Left colon (tissue), 1 donor: ENCODE measurements around a stretch of chr19.

GRCh38 chr19:41902649-41903071, 19.7 kb downstream of the ARHGEF1 start:
- PRO-cap: no peak

DNA sequence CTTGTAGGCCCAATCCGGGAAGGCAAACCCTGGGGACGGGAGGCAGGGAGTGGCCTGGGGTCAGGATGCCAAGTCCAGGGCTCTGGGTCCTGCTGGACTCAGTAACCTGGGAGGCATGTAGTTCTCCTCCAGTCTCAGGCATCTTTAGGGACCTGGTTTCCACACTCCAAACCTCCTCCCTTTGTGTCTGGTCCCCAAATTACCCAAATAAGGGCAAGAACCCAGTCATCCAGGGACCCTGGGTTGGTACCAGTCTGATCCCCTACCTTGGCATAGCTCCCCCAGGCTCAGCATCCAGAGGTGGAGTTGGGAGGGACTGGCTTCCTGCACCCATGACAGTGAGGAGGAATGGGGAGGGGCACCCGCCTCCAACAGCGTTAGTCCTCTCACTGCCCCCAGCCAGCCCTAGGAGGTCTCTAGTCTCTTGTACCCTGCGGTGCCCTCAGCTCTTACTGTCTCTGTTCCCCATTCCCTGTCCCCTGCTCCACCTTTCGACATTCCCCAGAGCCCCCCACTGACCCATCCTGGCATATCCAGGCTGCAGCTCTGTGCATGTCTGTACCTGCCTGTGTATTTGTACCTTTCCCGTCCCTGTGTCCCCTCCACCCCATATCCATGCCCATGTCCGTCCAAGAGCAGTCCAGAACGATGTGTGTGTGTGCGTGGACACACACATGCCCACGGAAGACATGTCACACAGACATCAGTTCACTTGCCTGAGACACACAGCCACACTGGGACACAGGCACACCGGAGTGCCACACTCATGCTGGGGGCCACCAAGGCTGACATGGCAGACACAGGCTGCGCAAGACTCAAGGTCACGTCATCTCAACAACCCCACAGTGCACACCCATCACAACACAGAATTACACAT, 17.9 kb downstream of the ERFL start:
- PRO-cap: unidirectional peak, plus-strand start at position 647 of the sequence

DNA sequence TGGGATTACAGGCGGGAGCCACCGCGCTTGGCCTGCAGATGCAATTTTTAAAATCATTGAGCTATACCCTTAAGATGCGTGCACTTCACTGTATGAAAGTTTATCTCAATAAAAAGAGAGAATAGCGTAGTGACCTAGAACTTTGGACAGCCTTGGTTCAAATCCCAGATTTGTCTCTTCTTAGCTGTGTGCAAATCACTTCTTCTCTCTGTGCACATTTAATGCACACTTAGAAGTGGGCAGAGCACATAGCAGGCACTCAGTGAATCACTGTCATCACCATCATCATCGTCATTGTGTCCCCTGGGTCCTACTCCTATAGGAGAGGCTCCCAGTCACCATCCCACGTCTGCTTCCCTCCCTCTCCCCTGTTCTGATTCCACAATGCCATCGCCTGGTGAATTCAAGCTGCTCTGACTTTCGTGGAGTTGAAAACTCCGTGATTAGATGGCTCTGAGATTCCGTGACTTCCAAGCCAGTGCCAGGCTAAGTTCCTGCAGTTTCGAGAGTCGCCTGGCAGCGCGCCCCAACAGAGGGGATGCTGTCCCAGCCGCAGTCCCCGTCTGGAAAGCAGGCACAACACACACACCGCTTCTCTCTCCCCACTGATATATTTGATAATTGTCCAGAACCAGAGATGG, 7.0 kb upstream of the RABAC1 start:
- PRO-cap: no peak

GRCh38 chr19:41990750-41991353, 3.2 kb downstream of the ATP1A3 start:
- PRO-cap: no peak

- PRO-cap: no peak
Measured at GRCh38 chr19:42048995-42049377, 21.0 kb downstream of the GRIK5 start.

DNA sequence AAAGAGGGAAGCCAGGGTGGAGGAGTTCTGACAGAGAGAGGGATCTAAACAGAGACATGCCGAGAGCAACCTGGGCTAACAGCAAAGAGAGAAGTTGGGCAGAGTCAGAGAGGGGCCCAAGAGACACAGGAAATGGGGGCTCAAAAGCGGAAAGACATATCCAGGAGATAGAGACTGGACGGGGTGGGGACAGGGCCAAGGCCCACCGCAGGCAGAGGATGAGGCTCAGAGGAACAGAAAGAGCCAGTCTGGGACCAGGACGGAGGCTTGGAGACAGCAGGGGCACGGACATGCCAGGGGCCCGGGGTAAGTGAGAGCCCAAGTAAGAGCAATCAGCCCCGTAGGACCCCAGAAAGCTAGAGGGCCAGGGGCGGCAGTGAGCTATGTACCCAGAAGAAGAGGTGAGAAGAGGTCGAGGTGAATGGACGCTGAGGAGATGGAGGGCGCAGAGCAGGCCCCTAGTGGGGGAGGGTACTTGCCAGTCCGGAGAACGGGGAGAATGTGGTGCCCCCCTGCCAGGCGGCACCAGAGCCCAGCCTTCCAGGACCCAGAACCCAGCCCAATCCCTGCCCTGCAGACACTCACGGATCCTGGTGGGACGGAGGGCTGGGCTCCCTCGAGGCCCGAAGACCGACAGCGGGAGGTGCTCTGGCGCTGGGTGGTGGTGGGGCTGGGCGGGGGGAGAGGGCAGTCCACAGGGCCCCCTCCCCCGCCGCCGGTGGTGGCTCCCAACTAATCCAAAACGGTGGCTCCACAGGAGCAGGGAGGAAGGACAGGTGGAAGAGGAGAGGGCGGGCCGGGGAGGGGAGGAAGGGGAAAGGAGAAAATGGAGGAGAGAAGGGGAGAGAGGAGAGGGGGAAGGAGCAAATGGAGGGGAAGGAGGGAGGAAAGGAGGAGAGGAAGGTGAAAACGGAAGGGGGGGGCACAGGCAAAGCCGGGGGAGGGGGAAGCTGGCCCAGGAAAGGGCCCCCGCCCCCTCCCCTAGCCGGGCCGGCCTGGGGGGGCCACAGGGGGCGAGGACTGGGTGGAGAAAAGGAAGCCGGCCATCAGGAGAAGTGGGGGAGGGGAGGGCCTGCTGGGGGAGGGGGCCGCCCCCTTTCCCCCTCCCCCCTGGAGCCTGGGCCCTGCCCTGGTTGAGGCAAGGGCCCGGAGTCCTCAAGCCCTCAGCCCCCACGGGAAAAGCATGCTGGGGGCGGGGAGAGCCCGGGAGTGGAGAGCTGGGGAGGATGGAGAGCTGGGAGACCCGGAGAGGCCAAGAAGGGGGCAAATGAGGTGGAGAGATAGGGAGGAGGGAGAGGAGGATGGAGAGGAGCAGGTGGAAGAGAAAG, 886 bp downstream of the GRIK5 start:
- PRO-cap: no peak

DNA sequence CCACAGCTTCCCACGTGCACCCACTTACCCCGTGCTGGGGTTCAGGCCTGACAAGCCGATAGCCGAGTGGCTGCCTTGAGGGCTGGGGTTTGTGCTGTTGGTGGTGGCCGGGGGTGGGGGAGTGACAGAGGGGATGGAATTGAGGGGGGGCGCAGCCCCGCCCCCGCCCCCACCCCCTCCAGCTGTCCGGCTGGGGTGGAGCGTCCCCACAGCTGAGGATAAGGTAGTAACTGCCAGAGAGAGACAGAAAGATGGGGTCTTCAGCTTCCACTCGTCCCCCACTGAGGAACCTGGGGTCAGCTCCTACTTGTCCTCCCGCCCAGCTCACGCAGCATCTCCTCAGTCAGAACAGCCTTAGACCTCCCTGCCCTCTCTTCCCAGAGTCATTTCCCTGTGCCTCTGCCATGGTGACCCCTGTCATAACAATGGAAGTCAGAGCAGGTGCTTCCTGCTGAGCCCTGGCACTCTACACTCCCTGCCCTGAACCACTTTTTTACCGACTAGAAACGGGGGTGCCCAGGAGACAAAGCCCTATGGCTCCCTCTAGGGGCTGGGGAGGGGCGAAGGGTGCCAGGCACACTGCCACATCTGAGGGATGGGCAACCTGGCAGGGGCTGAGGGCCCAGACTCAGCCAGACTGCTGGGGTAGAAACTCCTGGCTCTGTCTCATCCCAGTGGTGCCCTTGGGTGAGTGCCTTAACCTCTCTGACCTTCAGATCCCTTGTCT, 16.2 kb downstream of the ZNF574 start:
- PRO-cap: no peak

- PRO-cap: no peak
Measured at GRCh38 chr19:42121137-42122182, 10.8 kb downstream of the POU2F2 start.

- PRO-cap: no peak
Measured at GRCh38 chr19:42206280-42206493, 11.3 kb downstream of the DEDD2 start.

GRCh38 chr19:42207655-42208473, 9.6 kb downstream of the DEDD2 start:
- PRO-cap: no peak

GRCh38 chr19:42228987-42230114, 9.2 kb downstream of the ZNF526 start:
- PRO-cap: no peak

DNA sequence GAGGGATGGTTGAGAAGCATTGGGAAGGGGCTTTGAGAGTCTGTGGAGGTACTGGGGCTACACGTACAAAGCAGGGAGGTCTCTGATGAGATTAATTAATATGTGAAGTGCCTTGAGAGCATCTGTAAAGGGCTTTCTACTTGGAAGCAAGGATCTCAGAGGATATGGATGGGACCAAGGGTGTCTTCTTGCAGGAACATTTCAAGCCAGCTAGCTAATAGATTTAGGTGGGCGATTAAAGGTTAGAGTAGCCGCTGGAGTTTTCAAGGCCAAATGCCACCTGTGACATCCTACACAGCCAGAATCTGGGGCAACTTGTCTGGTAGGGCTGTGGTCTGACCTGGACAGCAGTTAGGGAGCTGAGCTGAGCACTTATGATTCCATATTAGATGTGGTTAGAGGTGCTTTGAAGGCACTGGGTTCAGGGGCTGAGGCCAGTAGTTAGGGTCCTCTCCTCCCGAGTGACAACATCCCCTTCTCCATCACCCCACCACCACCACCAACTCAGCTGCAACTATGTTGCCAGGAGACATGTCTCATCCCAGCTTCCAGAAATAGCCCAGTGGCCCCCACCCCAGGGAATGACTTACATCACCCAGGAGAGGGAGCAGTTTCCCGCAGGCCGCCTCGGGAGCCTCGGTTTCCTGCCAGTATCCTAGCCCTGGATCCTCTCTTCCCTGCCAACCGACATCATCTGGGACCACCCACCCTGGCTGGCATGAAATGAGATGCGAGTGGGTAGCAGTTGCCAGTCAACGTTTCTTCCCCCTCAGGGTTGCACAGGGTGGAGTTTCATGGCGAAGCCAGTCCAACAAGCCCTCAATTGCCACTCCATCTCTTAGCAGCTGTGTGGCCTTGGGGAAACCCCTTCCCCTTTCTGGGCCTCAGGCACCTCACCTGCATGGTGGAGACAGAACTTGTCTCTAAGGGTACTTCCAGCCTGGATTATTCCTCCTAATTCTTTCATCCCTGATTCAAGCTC, 3.6 kb upstream of the GSK3A start:
- PRO-cap: no peak

GRCh38 chr19:42252589-42252773, 2.4 kb downstream of the ERF start:
- PRO-cap: no peak

- PRO-cap: unidirectional peak, plus-strand start at chr19:42253305; bidirectional peak, plus-strand start at chr19:42253495, minus-strand start at chr19:42253404; bidirectional peak, plus-strand start at chr19:42253702, minus-strand start at chr19:42253555; bidirectional peak, plus-strand start at chr19:42253844, minus-strand start at chr19:42253899
Measured at GRCh38 chr19:42253207-42254239, 1.4 kb downstream of the ERF start.

GRCh38 chr19:42267848-42268326, 1.2 kb upstream of the CIC start:
- PRO-cap: bidirectional peak, plus-strand start at chr19:42268554, minus-strand start at chr19:42268262

GRCh38 chr19:42279761-42280872, 11.1 kb downstream of the CIC start:
- PRO-cap: bidirectional peak, plus-strand start at chr19:42280754, minus-strand start at chr19:42280457; unidirectional peak, plus-strand start at chr19:42280824

GRCh38 chr19:42282396-42283082, 13.5 kb downstream of the CIC start:
- PRO-cap: no peak

DNA sequence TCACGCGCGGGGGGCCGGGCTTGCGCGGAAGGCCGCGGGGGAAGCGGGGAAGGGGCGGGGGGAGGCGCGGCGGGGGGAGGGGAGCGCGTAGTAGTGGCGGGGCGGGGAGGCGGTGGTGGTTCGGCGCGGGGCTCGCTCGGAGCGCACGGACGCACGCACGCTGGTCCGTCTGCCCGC, 14.8 kb downstream of the CIC start:
- PRO-cap: bidirectional peak, plus-strand start at position 93 of the sequence, minus-strand start outside the sequence

DNA sequence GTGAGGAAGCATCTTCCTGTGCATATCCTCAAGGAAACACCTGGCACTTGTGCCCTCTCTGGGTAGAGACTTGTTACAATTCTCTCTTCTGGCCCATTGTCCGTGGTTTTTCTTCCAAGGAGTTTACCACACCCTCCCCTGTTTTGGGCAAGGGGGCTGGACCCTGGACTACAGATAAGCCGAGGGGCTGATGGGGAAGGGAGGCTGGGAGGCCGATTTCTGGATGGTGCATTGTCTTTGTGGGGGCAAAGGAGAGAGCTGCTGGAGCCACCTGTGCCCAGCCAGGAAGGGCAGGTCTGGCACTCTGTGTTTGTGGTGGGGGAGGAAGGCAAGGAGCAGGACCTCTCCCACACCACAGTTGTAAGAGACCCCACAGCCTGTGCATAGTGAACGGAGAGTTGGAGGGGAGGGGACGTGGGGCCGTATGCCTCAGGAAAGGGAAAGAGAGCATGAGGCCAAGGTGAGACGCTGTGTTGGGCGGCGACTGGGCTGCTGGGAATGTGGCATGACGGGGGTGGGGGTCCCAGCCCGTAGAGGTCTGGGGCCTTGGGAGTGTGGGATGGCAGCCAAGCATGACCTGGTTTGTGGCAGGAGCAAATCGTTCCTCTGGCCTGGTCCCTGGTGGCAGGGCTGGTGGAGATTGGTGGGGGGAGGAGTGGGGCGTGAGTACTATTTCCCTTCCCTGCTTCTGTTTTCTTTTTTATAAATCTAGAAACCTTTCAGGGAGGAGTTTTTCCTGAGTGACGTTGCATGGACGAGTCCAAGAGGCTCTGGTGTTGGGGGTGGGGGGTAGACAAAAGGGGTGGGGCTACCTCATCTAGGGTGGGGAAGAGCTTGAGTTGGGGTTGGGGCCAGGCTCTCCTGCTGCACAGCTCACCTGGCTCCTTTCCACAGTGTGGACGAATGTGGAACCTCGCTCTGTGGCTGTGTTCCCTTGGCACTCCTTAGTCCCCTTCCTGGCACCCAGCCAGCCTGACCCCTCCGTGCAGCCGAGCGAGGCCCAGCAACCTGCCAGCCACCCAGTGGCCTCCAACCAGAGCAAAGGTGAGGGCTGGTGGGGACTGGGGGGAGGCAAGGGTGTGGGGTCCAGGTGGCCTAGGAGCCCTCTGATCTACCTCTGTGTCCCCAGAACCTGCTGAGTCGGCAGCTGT, 15.7 kb upstream of the PRR19 start:
- PRO-cap: no peak

GRCh38 chr19:42324327-42325094, 924 bp upstream of the MEGF8 start:
- PRO-cap: no peak